Gallbladder (tissue), 1 donor: Measurements from ENCODE around the genes APOL6 and APOL5.

GRCh38 chr22:35648026-35648828 lies at the start of gene APOL6:
Gene APOL6, plus strand, starts transcription at chr22:35648446.
- PRO-cap = bidirectional peak, plus-strand start at chr22:35648386, minus-strand start at chr22:35648311; bidirectional peak, plus-strand start at chr22:35648527, minus-strand start at chr22:35648599

GRCh38 chr22:35717721-35717953 lies at the start of gene APOL5:
Gene APOL5, plus strand, starts transcription at chr22:35717872.
- PRO-cap = no peak

DNA sequence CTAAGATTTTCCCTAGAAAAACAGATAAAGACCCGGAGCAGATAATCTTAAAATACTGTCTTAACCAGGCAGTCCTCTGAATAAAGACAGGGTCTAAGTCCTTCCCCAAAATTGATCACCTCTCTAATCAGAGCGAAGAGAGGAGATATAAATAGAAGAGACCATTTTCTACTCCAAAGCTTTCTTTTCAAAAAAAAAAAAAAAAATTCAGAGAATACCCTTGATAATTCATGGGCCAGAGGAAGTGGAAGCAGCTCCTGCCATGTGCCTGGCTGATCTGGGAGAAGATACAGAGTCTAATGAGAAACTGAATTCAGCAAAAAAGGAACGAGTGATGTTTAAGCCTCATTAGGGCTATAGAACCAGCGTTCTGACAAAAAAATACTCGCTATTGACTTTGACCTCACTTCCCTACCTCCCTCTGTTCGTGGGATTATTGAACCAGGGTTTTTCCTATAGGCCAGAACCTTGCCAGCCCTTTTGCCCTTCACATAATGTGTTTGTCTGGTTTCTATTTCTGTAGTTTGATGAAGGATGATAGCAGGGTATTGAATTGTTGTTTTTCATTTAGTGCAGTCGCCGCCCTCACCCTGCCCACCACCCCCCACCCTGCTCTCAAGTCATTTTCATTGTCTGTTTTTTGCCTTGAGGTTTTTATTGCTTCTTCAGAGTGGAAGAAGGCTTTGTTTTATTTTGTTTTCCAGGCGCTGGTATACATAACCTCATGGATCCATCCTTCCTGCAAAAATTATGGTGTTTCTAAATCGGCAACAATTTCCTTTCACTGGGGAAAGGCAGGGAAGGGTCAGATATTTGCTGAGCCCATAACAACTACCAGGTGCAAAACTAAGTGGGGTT lies 7.6 kb upstream of the RBFOX2 start:
- PRO-cap = no peak

DNA sequence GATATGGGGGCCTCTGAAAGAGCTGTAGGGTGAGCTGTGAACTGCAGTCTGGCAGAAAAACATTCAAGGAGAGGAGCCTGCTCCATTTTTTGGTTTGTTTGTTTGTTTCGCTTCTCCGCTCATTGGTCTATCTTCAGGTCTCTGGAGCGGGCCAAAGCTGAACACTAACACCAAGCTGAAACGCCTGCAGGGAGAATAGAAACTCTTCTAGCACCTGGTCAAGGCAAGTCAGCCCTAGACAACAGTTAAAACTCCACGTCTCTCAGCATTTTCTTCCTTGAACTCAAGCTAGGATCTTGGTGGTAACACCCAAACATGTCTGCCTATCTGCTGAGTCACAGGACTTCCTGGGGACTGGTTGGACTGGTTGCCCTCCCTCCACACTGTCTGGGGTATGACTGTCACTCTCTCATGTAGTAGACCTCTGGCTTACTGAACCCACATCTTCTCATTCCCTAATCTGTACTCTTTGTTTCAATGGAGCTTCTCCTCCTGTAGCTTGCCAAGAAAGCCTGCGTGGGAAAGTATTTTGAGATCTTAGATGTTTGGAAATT lies 23.9 kb upstream of the RBFOX2 start:
- PRO-cap = no peak

DNA sequence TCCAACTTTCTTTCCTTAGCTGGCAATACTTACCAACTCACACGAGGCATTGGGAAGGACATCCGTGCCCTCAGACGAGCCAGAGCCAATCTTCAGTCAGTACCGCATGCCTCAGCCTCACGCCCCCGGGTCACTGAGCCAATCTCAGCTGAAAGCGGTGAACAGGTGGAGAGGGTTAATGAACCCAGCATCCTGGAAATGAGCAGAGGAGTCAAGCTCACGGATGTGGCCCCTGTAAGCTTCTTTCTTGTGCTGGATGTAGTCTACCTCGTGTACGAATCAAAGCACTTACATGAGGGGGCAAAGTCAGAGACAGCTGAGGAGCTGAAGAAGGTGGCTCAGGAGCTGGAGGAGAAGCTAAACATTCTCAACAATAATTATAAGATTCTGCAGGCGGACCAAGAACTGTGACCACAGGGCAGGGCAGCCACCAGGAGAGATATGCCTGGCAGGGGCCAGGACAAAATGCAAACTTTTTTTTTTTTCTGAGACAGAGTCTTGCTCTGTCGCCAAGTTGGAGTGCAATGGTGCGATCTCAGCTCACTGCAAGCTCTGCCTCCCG lies 12.8 kb downstream of the APOL1 start:
- PRO-cap = no peak

- PRO-cap = no peak
These were observed 28.7 kb downstream of the APOL1 start for GRCh38 chr22:36281461-36282182.

- PRO-cap = no peak
These were observed 32.6 kb downstream of the APOL1 start for GRCh38 chr22:36285385-36286134.

DNA sequence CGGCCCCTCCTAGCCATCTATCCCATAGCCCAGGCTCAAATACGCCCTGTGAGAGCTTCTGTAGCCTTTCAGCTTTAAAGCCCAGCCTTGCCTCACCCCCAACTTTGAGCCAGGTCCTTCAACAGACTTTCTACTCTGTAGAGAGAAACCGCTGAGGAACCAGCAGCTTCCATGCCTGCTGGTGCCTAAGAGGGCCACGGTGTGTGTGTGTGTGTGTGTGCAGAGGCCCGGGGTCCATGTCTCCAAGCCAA lies 42.2 kb downstream of the APOL1 start:
- PRO-cap = no peak

GRCh38 chr22:36295454-36295995 lies 42.6 kb downstream of the APOL1 start:
- PRO-cap = no peak

DNA sequence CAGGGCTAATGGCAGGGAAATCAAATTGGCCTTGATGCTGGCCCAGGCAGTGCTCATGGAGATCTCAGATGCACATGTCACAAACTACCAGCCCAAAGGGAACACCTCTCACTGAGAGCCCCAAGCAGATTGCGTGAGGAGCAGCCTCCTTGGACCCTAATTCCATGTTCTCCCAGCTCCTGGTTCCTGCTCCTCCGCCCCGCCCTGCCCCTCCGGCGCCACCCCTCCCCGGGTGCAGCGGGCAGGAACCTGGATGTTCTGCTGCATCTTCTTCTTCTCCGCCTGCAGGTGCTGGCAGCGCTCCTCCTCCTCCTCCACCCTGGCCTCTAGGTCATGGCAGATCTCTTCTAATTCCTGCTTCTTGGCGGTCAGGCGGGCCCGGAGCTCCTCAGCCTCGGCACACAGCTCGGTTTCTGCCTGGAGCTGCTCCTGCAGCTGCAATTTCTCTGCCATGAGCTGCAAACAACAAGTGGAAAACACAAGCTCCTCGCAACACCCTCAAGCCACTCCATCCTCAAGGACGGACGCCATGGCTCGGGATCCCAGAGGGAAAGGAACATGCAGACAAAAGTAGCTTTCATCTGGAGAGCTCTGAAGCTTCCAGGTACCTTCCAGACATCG lies 47.8 kb downstream of the APOL1 start:
- PRO-cap = no peak

DNA sequence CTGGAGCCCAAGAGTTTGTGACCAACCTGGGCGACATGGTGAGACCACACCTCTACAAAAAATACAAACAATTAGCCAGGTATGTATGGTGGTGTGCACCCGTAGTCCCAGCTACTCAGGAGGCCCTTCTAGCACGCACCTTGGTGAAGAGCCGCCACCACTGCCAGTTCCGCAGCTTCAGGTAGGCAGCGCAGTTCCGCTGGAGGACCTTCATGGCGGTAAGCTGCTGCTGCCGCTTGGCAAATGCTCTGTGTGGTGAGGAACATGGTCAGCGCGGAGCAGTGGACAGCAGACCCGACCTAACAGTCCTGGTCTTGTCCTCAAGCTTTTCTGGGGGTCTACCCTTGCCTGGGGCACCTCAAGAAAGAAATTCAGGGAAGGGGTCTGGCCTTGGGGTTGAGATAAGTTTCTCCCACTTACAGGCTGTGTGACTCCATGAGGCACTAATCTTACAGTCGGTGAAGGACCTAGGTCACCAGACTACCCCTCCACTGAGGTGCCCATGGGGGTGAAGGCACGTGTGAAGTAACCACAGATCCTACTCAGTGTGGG lies 49.6 kb downstream of the APOL1 start:
- PRO-cap = no peak

GRCh38 chr22:36330324-36331418 lies 57.1 kb downstream of the MYH9 start:
- PRO-cap = bidirectional peak, plus-strand start at chr22:36330809, minus-strand start at chr22:36330567

- PRO-cap = bidirectional peak, plus-strand start at chr22:36331729, minus-strand start at chr22:36331554
These were observed 56.3 kb downstream of the MYH9 start for GRCh38 chr22:36331419-36332010.

GRCh38 chr22:36350690-36351607 lies 36.8 kb downstream of the MYH9 start:
- PRO-cap = bidirectional peak, plus-strand start at chr22:36350879, minus-strand start at chr22:36350769; unidirectional peak, plus-strand start at chr22:36351397

GRCh38 chr22:36359531-36360336 lies 28.0 kb downstream of the MYH9 start:
- PRO-cap = no peak

- PRO-cap = no peak
These were observed 126 bp upstream of the MYH9 start for GRCh38 chr22:36388052-36388134.

- PRO-cap = no peak
These were observed 10.8 kb upstream of the MYH9 start for GRCh38 chr22:36398487-36399044.

DNA sequence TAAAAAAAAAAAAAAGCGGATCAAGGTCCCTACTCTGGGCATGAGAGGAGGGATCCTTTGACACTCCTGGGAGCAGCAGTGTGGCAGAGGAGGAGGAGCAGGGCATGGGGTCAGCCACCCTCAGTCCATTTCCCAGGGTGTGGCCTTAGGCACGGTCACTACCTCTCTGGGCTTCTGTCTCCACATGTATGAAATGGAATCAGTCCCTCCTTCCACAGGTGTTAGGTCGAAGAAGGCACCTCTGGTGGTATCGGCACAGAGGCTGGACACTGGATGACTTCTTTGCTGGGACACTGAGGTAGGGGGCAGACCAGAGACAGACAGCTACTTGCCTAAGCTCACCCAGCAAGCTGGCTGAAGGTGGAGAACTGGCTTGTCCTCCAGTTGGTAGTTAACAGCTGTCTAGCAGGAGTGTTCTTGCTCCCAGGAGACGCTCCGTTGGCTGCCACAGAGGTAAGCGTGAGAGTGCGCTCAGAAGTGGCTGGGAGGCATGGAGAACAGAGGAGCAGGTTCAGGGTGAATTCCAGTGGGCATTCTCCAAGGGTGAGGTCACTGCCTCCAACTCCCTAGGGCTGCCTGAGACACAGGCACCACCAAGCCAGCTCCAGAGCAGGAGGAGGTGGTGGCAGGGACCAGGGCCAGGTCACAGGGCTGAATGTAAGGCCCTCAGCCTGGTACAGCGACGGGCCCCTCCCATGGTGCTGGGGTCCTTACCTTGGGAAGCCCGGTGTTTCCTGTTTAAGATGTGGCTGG lies 19.5 kb downstream of the TXN2 start:
- PRO-cap = bidirectional peak, plus-strand start at position 607 of the sequence, minus-strand start at position 499 of the sequence

DNA sequence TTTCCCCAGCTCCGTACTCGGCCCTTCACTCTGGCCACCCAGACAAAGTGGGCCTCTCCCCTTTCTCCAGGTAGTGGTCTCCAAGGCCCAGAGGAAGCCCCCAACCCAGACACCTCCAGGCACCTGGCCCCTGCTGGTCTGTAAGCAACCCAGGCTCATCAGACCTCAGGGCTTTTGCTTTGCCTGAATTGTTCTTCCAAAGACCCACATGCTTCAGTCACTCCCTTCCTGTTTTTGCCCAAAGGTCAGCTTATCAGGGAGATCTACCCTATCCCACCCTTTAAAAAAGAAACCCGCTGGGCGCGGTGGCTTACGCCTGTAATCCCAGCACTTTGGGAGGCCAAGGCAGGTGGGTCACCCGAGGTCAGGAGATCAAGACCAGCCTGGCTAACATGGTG lies 6.6 kb downstream of the TXN2 start:
- PRO-cap = no peak

- PRO-cap = no peak
These were observed 2.5 kb downstream of the TXN2 start for GRCh38 chr22:36478897-36479382.